Mesenchymal stem cell of the bone marrow (primary cell): ENCODE measurements around a stretch of chr3.

- CAGE, long polyA plus RNA = no peak
Observed at GRCh38 chr3:98817591-98817922, 54.4 kb downstream of the ST3GAL6 start.

DNA sequence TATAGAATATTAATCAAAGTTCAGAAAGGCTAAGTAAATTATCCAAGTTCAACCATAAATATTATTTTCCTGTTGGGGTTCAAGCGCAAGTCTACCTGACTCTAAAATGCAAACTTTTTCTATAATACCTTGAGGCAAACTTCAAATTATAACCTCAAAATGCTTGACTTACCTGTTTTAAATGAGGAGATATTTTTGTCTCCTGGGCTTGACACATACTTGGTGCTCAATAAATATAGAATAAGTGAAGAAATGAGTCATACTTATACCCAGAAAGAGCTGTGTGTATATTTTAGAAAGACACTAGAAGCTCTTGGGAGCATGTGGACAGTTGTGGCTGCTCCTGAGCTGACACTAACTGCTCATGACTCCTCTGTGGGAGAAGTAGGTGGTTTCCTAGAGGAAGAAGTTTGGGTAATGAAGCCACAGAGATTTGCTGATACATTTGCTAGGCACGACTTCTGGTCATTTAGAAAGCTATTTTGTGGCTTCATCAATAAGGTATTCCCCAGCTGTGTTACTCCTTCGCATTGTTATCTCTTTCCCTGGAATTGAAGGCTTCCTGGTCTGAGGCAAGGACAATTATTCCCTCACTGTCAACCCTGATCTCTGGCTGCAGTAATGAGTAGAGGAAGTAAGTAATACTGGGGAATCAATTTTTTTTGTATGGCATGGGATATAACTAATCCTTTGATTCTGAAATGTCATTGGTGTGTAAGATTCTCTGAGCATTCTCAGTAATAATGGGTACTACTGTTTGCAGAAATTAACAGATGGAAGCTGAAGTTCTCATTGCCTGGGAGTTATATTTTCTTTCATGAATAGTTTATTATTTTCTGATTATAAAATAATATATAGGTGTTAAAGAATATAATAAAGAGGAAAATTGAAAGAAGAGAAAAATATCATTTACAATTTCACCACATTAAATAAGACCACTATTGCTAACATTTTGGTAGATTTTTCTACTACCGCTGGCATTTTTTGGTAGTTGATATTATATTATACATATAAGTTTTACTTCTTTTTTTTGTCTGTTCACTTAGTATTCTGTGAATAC lies 79.6 kb upstream of the DCBLD2 start:
- CAGE, long polyA plus RNA = no peak

GRCh38 chr3:99674044-99674925 lies 35.9 kb downstream of the COL8A1 start:
- CAGE, long polyA plus RNA = no peak

- CAGE, long polyA plus RNA = no peak
Observed at GRCh38 chr3:99869508-99870031, 51.9 kb downstream of the CMSS1 start.

- CAGE, long polyA plus RNA = no peak
Observed at GRCh38 chr3:99875940-99877049, 58.6 kb downstream of the CMSS1 start.

GRCh38 chr3:99909970-99910416 lies 92.3 kb downstream of the CMSS1 start:
- CAGE, long polyA plus RNA = no peak

- CAGE, long polyA plus RNA = no peak
Observed at GRCh38 chr3:100033048-100033877, 81.0 kb downstream of the FILIP1L start.

DNA sequence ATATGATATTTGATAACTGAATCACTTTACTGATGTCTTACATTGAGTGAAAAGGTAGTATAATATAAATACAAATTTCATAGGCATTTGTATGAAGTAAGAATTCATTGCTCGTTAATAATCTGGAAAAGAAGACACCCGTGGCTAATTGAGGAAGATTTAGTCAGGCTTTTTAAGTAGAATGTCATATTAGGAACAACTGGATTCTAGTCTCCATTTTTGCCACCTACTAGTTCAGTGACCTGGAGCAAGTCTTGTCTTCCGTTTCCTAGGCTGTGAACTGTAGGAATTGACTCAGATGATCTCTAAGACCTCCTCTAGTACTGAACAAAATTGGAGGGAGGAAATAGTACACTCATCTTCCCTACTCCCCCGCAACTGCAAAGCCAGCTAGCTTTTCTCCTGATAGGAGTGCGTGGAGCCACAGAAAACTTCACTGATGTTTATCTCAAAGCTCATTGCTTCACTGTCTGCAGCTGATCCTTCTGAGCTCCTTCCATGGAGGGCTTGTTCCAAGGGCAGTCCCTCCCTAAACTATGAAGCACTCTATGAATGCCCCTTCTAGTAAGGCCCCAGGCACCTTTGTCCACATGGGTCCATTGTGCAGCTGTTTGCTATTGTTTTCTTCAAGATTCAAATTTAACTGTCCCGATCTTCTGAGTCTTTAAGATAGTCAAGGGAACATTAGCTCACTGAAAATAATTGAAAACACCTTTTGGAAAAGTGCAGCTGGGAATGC lies 24.5 kb downstream of the FILIP1L start:
- CAGE, long polyA plus RNA = no peak

DNA sequence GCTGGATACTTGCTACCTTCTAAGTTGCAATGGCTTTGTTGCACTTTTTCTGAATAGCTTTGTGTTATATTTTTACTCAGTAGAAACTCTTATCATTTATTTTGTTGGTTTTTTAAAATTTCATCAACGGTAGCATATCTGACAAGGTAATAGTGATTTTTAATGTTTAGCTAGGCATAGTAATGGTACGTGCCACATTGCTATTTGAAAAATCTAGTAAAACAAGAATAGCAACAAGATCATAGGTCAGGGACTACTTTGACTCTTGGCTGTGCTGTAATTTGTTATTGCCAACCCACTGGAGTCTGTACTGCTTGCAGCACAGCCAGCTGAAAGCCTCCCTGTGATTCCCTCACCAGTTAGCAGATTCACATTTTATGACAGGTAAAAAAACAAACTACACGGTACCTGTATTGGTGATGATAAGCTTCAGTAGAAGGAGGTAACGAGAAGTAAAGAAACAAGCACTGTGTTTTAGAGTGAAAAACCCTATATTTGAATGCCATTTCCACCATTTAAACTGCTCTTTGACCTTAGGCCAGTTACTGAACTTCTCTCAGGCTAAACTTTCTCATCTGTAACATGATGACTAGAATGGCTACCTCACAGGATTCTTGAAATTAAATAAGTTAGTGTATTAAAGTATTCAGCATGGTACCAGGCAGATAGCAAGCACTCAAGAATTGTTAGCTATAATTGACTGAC lies 16.3 kb downstream of the FILIP1L start:
- CAGE, long polyA plus RNA = no peak

- CAGE, long polyA plus RNA = no peak
Observed at GRCh38 chr3:100261146-100261923, 543 bp downstream of the TBC1D23 start.

DNA sequence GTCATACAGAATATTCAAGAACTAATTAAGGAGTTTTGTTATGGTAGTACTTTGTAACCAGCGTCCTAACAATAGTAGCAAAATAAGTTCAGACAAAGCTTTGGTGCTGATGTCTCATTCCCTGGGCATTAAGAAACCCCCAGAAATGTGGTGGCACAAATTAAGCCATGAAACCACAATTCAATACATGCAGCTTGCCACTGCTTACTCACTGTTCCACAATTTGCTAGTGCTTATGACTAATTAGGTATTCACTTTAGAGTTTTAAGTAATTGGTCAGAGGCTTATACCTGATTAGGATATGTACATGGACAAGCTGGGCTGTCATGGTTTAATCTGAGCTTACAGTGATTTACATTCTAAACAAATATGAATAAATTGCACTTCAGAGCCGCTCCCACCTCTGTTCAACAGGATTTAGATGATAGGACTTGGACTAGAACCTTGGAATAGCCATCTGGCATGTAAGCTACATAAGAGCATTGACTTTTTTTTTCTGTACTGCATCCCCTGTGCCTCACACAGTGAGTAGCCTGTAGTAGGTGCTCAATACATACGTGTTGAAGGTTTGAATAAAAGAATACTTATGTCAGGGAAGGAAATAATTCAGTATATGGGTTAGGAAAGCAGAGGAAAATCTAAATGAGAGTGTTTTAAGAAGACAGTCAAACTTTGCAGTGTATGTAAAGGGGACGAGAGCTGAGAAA lies 9.0 kb downstream of the TBC1D23 start:
- CAGE, long polyA plus RNA = no peak

- CAGE, long polyA plus RNA = no peak
Observed at GRCh38 chr3:100352532-100353231, 18.1 kb downstream of the NIT2 start.

DNA sequence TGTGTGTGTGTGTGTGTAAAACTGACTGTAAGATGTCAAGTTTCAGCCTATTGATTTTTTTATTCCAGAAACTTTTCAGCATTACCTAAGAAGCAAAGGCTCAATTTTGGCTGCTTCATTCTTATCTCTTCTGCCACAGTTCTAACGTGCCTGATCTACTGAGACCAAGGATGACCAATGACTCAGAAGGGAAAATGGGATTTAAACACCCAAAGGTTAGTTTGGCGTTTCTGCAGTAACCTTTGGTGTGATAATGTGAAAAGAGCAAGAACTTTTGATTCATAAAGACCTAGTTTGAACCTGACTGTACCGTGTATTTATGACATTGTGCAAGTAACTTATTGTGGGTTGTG lies 27.0 kb downstream of the TMEM45A start:
- CAGE, long polyA plus RNA = no peak

GRCh38 chr3:100697839-100698433 lies 11.4 kb upstream of the TFG start:
- CAGE, long polyA plus RNA = no peak

DNA sequence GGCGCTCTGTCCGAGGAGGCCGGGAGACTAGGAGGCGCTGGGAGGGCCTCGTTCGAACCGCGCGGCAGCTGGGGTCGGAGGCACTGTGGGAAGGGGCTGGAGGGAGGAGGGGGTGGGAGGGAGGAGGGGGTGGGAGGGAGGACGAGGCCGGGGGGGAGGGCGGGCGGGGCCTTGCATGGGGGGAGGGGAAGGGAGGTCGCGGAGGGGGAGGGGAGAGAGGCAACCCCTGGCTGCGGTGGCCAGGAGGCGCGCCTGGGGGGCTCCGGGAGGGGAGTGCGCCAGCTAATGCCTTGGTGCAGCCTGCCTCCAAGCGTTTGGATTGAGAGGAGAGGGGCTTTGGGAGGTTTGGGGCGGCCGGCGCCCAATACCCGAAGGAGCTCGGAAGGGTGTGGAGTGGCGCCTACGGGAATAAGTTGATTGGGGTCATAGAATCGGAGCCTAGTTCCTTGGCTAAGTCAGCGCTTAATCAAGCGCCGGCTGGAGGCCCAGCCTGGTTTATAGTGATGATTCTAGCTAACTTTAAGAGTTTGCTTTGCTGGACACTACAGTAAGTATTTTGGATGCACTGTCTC lies 541 bp downstream of the TFG start:
- CAGE, long polyA plus RNA = no peak

- CAGE, long polyA plus RNA = no peak
Observed at GRCh38 chr3:101065911-101066419, 72.7 kb upstream of the ABI3BP start.

- CAGE, long polyA plus RNA = no peak
Observed at GRCh38 chr3:101430773-101431282, 82.2 kb downstream of the SENP7 start.

DNA sequence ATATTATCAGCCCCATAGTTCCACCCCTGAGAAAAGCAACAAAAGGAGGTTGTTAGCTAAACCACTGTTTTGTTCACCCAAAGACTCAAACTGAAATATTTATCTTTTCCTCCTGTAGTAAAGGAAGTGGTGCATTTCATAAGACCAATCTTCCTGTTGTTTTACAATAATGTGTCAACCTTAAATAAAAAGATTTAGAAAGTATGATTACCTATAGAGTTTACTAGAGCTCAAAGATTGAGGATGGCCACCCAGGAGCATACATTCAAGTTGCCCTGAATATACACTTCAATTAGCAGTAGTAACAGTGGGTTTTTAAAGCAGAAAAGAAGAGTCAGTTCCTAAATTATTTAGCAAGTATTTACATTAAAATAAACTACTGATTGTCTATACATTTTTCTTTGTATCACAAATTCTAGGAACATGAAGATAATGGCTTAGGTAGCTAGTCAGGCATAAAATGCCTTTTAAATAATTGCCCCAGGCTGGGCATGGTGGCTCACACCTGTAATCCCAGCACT lies 18.5 kb upstream of the TRMT10C start:
- CAGE, long polyA plus RNA = no peak

DNA sequence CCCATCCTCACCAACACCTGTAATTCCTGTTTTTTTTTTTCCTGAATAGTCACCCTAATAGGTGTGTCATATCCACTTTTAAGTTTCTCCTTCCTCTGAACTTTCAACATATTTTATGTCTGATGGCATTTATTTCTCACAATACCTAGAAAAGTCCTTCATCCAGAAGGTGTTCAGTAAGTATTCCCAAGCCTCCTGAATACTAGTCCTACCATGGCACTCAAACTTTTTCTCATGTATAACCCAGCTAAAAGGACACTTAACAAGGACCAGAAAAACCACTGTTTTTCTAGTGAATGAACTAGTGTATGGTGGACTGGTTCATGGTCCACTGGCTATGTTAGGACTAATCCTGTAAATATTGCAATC lies 1.4 kb downstream of the RPL24 start:
- CAGE, long polyA plus RNA = no peak

DNA sequence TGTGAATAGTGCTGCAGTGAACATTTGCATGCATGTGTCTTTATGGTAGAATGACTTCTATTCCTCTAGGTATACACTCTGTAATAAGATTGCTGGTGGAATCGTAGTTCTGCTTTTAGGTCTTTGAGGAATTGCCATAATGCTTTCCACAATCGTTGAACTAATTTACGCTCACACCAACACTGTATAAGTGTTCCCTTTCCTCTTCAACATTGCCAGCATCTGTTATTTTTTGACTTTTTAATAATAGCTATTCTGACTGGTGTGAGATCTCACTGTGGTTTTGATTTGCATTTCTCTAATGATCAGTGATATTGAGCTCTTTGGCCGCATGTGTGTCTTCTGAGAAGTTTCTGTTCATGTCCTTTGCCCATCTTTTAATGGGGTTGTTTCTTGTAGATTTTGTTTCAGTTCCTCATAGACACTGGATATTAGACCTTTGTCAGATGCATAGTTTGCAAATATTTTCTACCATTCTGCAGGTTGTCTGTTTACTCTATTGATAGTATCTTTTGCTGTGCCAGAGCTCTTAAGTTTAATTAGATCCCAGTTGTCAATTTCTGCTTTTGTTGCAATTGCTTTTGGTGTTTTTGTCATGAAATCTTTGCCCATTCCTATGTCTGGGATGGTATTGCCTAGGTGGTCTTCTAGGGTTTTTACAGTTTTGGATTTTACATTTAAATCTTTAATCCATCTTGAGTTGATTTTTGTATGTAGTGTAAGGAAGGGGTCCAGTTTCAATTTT lies 12.9 kb downstream of the NXPE3 start:
- CAGE, long polyA plus RNA = no peak